Left lung (tissue), 1 donor: Measurements from ENCODE around the gene NECAP2.

GRCh38 chr1:15689167-15689651, 5.1 kb downstream of the PLEKHM2 start:
- PRO-cap: no peak

DNA sequence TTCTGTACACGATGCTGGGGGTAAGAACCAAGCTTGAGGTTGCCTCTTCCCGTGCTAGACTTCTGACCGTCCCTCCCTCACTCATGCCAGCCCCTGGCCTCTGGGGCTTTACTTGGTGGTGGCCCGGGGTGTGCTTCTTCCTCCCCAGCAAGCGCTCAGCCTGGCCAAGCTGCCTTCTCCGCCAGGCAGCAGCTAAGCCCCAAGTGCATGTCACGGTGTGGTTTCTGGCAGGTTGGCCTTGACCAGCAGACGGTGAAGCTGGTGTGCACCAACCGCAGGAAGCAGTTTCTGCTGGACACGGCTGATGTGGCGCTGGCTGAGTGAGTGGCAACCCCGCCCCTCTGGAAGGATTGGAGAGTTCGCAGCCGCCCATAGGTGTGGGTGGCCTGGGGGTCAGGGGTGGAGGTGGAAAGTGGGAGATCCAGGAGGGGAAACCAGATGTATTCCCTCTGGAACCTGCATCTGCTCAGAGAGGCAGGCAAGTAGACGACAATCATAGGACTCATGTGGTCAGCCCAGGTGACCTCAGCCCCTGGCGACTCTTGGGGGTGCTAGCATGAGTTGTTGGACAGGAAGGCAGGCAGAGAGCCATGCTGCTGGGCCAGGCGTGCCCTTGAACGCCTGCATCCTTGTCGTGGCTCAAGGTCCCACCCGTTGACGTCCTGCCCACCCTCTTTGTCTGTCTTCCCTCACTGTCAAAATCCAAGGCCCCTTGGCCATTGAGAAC, 7.0 kb upstream of the SLC25A34 start:
- PRO-cap: no peak

- PRO-cap: no peak
Observed at GRCh38 chr1:15740928-15741819, 1.1 kb upstream of the TMEM82 start.

DNA sequence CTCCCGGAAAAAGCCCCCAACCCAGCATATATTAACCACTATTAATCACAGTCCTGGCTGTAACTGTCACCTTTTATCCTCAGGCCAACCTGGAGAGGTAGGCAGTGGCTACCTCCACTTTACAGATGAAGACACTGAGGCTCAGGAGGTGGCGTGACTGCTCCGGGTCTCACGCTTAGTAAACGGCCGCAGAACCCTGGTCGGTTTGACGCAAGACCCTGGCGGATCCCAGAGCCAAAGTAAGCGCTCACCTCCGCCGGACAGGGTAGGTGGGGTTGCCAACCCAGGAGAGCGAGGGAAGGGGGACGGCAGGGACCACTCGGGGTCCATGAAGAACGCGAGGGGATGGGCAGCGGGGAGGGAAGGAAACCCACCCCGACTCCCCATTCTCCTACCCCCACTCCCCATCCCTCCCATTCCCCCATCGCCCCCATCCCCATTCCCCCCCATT, 479 bp upstream of the FBLIM1 start:
- PRO-cap: no peak

GRCh38 chr1:15935092-15935557, 40.8 kb downstream of the ZBTB17 start:
- PRO-cap: no peak

- PRO-cap: no peak
Observed at GRCh38 chr1:15942756-15943474, 33.0 kb downstream of the ZBTB17 start.

GRCh38 chr1:15944634-15945375, 31.1 kb downstream of the ZBTB17 start:
- PRO-cap: no peak

GRCh38 chr1:15950658-15951294, 25.1 kb downstream of the ZBTB17 start:
- PRO-cap: no peak

DNA sequence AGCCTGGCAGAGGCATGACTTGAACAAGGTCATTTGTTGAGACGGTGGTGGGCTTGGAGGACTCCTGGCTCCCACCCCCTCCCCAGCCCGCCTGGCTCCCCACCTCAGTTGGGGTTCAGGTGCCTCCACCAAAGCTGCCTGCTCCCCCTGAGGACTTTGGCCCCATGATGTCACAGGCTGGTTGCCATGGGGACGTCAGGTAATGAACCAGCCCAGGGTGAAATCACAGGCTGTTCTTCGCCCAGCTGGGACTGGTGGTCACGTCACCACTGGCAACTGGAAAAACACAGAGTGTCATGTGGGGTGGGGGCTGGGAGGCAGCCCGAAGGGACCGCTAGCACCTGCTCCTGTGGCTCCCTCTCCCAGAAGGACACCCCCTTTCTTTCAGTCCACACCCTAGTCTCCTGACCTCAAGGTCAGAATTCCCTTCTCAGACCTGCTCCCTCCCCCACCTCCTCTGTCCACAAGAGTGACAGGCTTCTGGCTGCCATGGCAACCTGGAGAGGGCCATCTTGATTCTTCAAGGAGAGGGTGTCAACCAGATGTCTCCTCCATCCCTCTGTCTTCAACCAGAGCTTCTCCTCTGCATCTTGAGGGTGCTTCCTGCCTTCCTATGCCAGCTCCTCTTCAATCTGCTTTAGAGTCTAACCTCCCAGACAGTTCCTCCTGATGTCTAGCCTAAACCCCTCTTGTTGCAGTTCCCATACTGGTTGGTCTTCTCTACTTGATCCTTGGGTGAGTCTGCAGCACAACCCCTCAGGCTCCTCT, 6.2 kb downstream of the FAM131C start:
- PRO-cap: no peak

- PRO-cap: no peak
Observed at GRCh38 chr1:16076549-16077251, 3.2 kb upstream of the FAM131C start.

- PRO-cap: no peak
Observed at GRCh38 chr1:16079388-16079930, 6.0 kb upstream of the FAM131C start.

GRCh38 chr1:16165481-16165842, 9.6 kb upstream of the EPHA2 start:
- PRO-cap: no peak

- PRO-cap: no peak
Observed at GRCh38 chr1:16188857-16189550, 23.4 kb downstream of the ARHGEF19 start.

- PRO-cap: no peak
Observed at GRCh38 chr1:16243866-16244876, 7.2 kb upstream of the CPLANE2 start.

GRCh38 chr1:16400231-16400880, 33.3 kb downstream of the SZRD1 start:
- PRO-cap: no peak

DNA sequence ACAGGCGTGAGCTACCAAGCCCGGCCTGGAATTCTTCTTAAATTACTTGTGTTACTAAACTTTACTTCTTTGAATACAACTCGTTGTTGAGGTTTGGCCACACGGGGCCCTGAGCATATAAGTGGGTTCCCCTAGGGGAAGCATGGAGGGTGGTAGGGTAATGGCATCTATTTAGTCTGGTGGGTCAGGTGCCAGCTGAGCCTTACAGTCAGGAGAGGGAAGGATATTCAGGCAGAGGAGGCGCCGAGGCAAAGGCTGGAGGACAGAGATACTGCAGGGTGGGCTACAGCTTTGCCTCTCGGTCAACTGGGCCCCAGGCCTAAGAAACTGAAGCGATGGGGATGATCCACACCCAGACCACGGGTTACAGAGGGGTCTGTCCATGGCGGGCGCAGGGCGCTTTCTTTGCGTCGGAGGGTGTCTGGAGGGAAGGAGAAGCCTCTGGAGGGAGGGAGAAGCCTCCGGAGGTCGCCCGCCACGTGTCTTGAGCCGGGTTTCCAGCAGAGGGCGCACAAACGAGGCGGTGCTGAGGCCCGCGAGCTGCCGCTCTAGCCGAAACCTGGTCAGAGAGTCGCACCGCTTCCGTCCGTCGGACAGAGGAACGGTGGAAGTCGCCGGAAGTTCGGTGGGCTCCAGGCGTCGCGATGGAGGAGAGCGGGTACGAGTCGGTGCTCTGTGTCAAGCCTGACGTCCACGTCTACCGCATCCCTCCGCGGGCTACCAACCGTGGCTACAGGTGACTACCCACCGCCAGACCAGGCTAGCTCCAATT, at the start of gene NECAP2:
NECAP2 (plus strand) TSS at position 607 of the 772 bp plus-strand sequence.
- PRO-cap: bidirectional peak, plus-strand start at position 596 of the sequence, minus-strand start at position 423 of the sequence

DNA sequence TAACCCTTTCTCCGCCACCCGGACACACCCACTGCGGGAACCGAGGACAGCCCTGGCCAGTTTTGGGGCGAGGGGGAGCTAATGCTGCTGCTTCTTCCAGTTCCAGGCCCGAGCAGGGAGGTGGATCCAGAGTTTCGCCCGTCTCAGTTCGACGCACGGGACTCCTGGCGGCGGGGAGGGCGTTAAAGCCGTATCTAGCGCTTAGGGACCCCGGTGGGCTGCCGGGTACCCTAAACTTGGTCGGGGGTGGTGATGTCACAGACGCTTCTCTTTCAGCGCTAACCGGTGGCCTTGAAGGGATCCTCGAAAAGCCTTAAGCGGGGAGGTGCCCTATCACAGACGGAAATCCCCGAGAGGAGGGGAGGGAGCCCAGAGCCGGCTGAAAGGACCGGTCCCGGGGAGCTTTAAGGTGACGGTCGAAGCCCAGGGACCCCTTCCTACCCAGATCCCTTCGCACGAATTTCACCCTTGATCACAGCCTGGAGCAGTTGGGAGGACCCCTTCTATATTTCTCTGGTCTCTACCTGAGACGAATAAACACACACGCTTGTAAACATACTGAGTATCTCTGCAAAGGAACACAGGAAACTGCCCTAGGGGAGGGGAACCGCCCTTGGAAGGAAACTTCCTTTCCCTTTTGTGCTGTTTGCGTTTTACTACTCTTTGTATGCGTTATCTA, 505 bp downstream of the NECAP2 start:
- PRO-cap: bidirectional peak, plus-strand start at position 372 of the sequence, minus-strand start at position 312 of the sequence

DNA sequence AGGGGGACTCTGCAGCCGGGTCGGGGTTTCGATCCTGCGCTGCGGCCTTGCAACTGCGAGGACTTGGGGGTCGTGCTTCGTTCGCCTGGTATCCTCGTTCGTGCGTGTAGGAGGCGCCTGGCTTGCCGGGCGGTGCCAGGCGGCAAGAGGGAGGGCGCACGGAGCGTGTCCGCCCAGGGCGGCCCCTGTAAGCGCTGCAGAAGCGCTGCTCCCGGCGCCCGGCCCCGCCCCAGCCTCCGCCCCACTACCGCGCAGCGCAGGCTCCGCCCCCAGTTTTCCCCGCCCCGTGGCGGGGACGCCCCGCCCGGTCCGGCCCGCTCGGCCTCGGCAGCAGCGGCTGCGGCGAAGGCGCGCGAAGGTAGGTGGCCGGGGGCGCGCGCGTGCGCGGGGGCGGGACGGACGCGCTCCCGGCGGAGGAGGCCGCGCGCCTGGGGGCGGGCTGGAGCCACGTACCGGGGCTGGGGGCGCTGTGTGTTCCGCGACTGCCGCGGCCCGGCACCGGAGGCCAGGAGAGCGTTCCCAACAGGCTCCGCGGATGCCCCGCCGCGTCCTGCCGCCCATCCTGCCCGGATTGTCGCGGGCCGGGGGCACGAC, 7.9 kb upstream of the CROCC start:
- PRO-cap: bidirectional peak, plus-strand start at position 272 of the sequence, minus-strand start at position 99 of the sequence

- PRO-cap: no peak
Observed at GRCh38 chr1:16938561-16939282, 17.0 kb downstream of the CROCC start.

- PRO-cap: no peak
Observed at GRCh38 chr1:16949033-16949511, 27.3 kb downstream of the CROCC start.